Helper T cell (primary cell): Measurements from ENCODE around the gene XIRP2.

GRCh38 chr2:162011743-162012017 is 62.3 kb downstream of the DPP4 start:
- PRO-cap, 2 experiments = peak in 2 of 2 experiments; most common plus-strand start chr2:162011938 (in 2); most common minus-strand start chr2:162011808 (in 2)

DNA sequence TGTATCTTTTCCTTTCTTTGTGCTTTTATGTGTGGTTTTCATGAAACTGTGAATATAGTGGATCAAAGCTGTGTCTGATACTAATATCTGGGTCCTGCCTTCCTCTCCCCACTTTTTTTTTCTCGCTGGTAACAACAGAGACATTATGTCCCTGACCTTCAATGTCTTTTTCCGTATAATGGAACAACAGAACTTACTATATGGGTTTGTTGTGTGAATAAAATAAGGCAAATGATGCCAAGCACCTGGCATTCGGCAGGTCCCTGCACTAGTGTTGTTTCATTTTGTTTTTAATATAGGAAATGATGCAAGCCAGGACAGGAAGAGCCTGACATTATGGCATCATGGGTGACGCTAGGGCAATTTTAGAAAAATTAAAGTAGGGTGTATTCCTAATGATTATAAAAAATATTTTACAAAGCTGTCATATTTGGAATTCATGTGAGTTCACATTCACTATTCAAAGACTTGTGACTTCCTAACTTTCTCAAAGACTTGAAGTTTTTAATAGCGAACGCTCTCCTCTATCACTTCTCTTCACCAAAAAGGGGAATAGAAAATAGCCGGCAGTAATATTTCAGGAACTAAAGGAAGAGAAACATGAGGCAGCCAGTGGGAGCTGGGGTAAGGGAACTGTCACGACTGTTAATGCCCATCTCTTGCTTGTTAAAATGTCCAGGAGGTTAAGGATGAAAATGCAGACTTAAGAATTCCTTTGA is 60.4 kb downstream of the DPP4 start:
- PRO-cap, 2 experiments = peak in 1 of 2 experiments; most common plus-strand start position 412 of the sequence (in 1); most common minus-strand start position 276 of the sequence (in 1)

DNA sequence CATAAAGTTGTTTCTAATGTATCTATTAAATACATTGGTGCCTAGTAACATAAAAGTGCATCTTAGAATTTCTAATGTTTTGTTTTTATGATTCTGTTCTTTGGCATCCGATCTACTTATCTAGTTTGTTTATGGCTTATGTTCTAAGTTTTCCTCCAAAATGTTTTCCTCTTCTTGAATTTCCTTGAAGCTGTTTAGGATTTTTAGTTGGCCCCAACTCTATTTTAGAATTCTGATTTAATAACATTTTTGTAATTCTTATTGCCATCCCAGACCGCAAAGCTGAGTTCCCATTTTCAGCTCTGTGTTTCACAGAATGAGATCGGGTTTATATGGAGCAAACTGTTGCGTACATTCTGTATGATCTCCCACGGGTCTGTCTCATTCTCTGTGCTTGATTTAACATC is 59.3 kb downstream of the DPP4 start:
- PRO-cap, 2 experiments = no peak in any of the 2 experiments

- PRO-cap, 2 experiments = no peak in any of the 2 experiments
These were observed 51.7 kb downstream of the DPP4 start for GRCh38 chr2:162022113-162022894.

GRCh38 chr2:162050351-162050735 is 23.7 kb downstream of the DPP4 start:
- PRO-cap, 2 experiments = no peak in any of the 2 experiments

GRCh38 chr2:162073094-162073835 is 750 bp downstream of the DPP4 start:
- PRO-cap, 2 experiments = peak in 1 of 2 experiments; most common plus-strand start chr2:162073410 (in 1); most common minus-strand start chr2:162073503 (in 1)

GRCh38 chr2:162732126-162732646 is 106.4 kb downstream of the KCNH7 start:
- PRO-cap, 2 experiments = peak in 1 of 2 experiments; most common minus-strand start chr2:162732209 (in 1)

DNA sequence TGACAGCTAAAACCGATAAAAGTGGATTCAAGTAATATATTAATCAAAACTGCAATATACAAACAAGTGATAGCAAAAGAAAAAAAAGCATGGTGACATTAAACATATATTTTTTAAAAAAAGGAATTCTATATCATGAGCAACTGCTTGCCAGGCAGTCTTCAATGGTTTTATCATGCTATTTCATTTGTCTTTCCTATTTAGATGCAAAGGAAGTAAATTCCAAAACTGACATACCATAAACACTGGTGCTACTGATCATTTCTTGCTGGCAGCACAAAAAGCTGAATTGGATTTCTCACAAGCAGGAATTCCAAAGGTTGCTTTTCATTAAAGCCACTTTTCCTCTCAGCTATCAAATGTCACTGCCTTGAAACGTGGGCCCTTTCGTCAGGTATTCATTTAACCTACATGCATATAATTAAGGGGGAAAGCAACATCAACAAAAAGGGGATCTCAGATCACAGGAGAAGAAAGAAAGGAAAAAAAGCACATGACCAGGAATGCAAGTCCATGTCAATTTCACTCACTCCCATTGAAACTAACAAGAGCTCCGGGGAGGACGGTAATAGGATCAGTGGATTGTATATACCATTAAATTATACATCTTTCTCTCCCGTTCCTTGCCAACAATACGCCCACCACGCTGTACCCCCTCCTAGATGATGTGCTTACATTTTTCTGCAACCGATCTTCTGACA is 992 bp downstream of the FIGN start:
- PRO-cap, 2 experiments = no peak in any of the 2 experiments

- PRO-cap, 2 experiments = no peak in any of the 2 experiments
These were observed 54.0 kb downstream of the GRB14 start for GRCh38 chr2:164567204-164567767.

DNA sequence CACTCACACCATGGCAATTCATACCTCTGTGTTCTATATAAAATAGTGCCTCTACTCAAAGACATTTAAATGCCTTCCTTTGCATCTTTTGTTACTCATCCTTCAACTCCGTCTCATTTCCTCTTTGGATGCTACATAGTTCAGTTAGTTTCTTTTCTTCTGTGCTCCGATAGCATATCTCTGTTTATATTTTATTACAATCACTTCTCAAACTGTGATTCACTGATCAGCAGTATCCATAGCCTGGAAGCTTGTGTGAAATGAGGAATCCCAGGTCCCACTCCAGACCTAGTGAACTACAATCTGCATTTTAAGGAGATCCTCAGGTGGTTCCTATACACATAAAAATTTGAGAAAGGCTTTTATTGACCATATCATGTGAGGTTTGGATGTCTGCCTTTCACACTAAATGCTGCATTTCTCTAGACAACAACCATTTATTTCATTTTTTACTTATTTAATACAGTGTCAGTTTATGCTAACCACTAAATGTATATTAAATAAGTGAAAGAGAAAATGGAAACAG is 31.7 kb upstream of the GRB14 start:
- PRO-cap, 2 experiments = no peak in any of the 2 experiments

DNA sequence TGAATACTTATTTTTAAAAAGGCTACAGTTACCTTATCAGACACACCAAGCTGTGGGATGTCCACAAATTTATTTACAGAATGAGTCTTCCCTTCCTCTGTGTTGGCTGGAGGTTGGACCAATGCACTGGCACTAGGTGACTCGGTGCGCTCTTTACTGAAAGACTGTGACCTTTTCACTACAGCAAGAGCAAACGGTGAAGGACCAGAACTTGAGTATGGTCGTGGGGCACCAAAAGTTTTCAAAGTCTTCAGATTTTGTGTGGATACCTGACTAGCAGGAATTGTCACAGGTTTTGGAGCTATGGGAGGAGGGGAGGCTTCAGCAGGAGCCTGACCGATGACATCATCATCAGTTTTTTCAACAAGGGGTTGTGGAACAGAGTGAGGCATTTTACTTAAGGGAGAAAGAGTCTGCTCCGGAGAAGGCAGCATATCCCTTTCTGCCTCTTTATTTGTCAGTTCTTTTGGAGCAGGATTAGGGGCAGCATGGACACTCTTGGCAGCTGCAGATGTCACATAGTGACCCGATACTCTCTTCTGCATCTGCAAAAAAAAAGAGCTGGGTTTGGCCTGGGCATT is 73.0 kb upstream of the GRB14 start:
- PRO-cap, 2 experiments = no peak in any of the 2 experiments

DNA sequence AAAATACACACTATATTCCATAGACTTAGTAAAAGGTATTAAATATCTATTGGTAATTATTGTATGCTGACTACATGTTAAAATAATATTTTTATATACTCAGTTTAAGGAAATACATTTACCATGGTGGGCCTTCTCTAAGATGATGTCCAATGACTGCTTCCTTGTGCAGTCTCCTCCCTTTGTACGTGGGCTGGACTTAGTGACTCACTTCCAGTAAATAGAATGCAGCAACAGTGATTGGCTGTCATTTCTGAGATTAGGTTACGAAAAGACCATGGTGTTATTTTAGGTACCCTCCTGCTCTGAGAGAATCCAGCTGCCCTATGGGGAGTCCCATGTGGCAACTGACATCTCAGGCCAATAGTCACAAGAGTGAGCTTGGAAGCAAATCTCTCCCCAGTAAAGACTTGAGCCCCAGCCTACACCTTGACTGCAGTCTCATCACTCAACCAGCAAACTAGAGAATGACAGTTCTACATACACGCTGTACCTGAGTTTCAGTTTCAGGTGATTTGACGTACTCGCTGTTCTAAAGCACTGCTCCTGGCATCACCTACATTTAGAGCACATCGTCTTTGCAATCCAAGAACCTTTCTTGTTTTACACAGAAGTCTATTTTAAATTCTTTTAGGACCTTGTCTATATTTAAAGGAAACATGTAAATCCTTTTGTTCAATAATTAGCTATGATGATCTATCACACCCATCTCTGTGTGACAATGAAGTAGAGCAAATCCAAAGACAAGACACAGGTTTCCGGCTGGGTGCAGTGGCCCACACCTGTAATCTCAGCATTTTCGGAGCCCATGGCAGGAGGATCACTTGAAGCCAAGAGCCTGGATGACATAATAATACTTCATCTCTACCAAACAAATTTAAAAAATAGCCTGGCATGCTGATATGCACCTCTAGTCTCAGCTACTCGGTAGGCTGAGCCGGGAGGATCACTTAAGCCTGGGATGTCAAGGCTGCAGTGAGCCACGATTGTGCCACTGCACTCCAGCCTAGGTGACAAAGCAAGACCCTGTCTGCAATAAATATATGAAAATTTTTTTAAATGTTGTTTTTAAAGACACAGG is 87.2 kb downstream of the COBLL1 start:
- PRO-cap, 2 experiments = no peak in any of the 2 experiments

- PRO-cap, 2 experiments = no peak in any of the 2 experiments
These were observed 45.7 kb upstream of the COBLL1 start for GRCh38 chr2:164887404-164887651.

GRCh38 chr2:165112136-165112628 is 91.7 kb downstream of the SCN3A start:
- PRO-cap, 2 experiments = no peak in any of the 2 experiments

DNA sequence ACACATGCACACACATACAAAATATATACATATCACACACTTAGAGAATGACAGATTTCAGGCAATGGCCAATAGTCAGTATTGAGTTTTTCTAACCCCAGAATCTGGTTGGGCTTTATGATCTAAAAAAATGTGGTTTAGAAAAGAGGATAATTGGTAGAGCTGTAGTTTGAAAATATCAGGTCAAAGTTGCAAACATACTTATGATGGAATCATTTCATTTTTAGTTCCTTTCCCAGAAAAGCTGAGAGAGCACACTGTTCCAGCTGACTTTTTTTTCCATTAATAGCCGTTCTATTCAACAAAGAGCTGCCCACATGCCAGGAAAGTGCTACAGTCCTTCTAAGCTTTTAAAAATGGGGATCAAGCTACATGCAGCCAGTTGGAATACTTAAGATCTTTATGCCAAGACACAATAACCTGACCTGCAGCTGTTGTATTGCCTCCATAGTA is 111.6 kb downstream of the GALNT3 start:
- PRO-cap, 2 experiments = no peak in any of the 2 experiments

GRCh38 chr2:165795018-165795535 is 1.0 kb upstream of the GALNT3 start:
- PRO-cap, 2 experiments = no peak in any of the 2 experiments

DNA sequence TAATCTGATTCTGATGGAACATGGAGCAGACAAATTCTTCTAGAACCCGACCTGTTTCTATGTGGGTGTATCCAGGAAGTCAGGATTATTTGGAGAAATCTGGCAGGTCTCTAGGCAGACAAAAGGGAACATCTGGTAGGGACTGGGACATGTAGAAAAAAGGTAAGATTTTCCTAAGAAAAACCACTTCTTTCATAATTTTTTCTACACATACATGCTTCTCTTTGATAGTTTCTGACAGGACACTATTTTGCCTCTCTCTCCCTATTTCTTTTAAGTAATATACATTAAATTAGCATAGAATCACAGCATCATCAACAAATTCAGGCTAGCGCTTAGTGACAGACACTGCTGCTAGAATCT is at the start of gene XIRP2:
TSS of gene XIRP2 (plus strand) at position 85 of the 363 bp plus-strand sequence.
- PRO-cap, 2 experiments = no peak in any of the 2 experiments

DNA sequence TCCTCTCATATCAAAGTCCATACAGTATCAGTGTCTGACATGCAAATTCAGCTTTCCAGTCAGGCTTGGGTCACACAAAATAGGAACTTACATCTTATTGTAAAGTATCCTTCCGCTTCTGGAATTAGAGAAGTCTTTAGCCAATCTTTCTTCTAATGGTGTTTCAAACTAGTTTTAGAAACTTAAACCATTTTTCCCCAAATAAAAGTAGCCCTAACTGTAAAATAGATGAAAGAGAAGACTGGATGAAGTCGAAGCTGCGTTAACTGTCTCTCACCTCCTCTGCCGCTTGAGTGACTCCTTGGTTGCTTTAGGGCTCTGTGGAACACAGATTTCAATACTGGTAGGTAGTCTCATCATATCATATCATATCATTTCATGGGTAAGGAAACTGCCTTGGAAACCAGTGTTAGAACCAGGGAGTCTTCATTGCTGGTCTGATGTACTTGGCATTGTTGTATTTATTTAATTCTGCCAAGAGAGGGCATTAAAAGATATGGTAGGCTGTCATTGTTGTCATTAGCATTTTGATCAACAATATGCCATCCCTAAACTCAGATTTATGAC is 93.9 kb downstream of the B3GALT1 start:
- PRO-cap, 2 experiments = no peak in any of the 2 experiments

GRCh38 chr2:167750727-167751182 is 458.0 kb downstream of the B3GALT1 start:
- PRO-cap, 2 experiments = no peak in any of the 2 experiments

DNA sequence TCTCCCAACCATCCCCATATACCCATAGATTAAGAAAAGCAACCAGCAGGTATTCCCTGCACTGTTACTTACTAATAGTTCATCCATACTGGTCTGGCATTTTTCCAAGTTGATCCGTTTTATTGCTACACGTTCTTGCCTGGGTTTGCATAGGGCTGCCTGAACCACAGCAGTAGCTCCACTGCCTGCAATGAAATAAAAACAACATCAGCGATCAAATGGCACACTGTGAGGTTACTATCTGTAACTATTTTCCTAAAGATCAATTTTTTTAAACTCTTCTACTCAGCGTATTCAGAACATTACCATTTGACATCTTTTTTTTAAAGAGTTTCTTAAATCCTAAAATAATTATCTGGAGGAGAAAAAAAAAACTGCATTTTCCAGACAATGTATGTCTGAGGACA is 65.5 kb downstream of the STK39 start:
- PRO-cap, 2 experiments = no peak in any of the 2 experiments